ReNcell CX (cell line): ENCODE measurements around a stretch of chr3.

DNA sequence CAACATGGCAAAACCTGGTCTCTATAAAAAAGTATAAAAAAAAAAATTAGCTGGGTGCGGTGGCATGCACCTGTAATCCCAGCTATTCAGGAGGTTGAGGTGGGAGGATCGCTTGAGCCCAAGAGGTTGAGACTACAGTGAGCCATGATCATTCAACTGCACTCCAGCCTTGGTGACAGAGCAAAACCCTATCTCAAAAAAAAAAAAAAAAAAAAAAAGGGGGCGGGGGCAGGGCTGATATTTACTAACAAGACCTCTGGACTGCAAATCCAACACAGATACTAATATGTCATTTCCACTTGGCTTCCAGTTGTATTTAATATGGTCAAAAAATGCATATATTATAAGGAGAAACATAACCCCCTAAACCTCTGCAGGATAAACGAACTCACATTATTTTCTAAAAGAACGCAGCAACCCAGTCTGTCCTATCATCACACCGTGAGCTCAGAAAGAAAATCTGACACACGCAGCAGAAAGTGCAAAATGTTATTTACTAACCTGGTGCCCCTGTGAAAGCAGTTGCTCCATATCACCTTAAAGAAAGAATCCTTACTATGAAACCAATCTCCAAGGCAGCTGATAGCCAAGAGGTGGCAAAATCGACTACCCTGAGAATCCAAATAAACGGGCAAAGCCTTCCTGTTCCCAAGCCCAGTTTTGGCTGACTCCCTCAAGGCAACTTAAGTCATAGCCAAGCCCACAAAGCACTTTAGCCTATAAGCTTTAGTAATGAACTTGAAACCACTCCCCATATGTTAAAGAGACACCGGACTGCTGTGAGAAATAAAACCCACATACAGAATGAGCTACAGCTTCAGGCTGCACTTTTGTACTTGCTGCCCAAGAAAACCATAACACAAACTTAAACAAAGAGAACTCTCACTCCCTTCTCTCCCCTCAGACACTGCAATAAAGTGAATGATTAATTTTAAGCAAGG, 39.3 kb downstream of the PLD1 start:
- PRO-cap = unidirectional peak, minus-strand start at position 657 of the sequence

- PRO-cap = no peak
These were observed 79.7 kb upstream of the FNDC3B start for GRCh38 chr3:171959423-171960310.

- PRO-cap = no peak
These were observed 78.4 kb upstream of the FNDC3B start for GRCh38 chr3:171960860-171961405.

DNA sequence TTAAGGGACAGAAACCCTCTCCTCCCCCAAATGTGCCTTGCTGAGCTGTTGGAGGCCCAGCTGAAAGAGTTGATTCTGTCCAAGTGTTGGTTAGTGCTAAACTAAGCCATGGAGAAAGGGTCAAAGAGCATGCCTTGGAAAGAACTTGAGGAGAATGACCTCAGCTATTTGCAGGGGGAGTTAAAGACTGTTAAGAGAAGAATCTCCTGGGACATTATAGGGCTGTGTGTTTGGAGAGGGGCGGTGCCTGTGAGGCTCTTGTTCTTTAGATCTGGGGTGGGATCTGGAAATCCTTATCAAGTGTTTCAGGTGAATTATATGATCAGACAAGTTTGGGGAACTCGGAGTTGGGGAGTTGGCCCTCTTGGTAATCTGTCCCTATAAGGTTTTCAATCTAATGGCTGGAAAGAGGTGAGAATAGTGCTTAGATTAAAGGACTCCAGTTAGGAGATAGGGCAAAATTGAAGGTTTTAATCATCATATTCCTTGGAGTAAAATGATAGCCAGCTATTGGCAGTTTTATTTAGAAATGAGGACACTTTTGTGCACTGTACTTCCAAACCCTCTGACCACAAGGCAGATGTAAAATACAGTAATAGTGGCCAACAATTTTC, 13.1 kb downstream of the FNDC3B start:
- PRO-cap = no peak

DNA sequence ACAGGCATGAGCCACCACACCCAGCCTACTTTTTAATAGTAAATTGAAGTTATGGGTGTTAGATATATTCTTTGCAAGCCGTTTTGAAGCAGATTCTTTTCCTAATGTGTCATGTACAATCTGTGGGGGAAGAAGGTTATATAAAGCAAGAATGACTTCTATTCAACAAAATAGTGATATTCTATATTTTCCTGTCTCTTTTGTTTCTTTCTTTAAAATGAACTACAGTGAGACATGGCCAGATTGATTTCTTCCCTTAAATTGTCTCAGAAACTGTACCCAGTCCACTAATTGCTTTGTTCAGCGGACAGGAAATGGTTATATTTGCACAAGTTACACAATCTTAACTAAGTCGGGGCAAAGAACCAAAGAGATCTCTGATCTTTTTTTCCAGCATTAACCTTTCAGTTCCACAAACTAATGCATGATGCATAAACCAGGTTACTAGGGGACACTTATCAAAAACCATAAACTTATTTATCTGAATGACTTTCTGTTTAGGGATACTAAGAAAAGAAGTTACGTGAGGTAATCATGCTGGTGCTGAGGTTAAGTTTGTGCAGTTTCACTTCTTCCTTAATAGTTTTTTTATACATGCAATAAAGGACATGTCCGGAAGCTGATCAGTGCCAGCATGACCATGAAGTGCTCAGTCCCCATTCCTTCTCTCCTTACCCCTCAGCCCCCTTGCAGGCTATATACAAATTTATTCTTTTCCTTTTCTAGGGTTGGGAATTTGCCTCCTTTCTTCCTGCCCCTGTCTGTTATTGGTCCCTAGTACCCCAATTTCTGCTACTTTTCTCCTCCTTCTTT, 22.3 kb downstream of the FNDC3B start:
- PRO-cap = no peak

GRCh38 chr3:172079182-172079592, 39.8 kb downstream of the FNDC3B start:
- PRO-cap = no peak

GRCh38 chr3:172079593-172079835, 40.1 kb downstream of the FNDC3B start:
- PRO-cap = no peak

DNA sequence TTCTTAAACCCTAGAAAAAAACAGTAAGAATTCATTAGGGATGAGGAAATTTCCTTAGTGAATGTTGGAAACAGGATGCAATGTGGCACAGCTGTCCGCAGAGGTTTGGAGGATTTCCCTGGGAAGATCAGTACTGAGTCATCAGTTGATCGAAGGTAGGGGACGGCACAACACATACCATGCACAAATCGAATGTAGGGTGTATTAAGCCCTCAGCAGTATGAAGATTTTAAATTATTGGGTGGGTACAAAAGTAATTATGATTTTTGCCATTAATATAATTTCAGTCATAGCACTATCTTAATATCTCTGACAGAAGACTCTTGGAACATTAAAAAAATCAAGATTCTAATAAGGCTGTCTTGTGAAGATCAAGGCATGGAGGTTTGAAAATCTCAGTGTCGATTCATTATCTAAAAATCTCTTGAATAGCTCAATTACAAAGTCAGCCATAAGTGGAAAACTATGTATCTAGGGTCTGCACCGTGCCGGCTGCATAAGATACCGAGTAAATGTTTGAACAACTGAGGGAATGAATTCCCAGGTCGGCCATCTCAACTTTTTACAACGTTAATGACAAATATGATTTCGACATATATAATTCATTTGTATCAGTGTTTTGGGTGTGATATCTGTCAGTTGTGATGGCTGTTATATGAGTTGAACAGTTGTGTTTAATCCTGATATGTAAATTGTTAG, 50.1 kb downstream of the FNDC3B start:
- PRO-cap = no peak

- PRO-cap = no peak
These were observed 57.6 kb downstream of the FNDC3B start for GRCh38 chr3:172096869-172097455.

GRCh38 chr3:172107305-172107752, 68.0 kb downstream of the FNDC3B start:
- PRO-cap = no peak

GRCh38 chr3:172115028-172115476, 75.7 kb downstream of the FNDC3B start:
- PRO-cap = no peak

- PRO-cap = no peak
These were observed 104.7 kb downstream of the FNDC3B start for GRCh38 chr3:172143998-172144459.

DNA sequence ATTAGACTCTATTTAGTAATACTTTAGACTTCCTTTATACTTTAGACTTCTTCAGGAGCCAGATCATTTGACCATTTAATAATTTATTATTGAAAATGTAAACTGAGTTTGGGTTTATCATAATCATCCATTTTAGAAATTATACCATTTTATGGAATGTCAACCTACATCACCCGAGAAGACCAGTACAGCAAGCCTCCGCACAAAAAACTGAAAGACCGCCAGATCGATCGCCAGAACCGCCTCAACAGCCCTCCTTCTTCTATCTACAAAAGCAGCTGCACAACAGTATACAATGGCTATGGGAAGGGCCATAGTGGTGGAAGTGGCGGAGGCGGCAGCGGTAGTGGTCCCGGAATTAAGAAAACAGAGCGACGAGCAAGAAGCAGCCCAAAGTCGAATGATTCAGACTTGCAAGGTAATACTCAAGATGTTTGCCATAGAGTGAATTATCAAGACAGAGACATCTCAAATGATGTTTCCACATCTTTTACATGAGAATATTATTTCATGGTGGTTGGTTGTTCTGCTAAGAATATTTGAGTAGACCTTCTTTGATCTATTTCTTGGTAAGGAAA, 197.0 kb downstream of the GHSR start:
- PRO-cap = no peak

DNA sequence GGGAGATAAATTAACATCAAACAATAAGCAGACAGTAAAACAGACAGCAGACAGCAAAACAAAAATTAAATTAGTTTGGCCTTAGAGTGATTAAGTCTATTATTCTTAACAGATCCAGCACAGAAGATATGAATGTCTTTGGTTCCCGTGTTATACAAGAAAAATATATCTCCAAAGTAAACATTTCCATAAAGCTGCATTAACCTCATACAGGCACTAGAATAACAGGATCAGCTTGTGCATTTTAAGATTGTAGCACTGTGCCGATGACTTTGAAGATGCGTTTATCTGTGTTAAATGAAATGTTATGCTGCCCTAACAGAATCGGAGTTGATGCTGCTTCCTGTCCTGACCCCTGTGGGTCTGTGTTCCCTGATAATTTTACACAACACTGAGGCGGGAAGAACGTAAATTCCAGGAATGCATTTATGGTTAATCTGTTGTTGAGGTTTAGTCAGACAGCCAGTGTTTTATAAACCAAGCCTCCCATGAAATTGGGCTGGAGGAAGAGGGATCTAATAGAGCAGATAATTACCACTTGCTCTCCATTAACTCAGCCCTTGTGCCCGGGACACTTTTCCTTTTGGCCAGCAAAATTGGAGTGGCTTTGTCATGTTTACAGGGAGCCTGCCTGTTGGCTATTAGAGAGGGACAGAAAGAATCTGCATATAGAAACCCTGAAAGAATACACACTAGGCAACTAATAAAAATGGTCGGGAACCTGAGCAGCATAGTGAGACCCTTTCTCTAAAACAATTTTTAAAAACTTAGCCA, 80.7 kb downstream of the GHSR start:
- PRO-cap = no peak

GRCh38 chr3:172384746-172385459, 63.4 kb downstream of the GHSR start:
- PRO-cap = no peak

DNA sequence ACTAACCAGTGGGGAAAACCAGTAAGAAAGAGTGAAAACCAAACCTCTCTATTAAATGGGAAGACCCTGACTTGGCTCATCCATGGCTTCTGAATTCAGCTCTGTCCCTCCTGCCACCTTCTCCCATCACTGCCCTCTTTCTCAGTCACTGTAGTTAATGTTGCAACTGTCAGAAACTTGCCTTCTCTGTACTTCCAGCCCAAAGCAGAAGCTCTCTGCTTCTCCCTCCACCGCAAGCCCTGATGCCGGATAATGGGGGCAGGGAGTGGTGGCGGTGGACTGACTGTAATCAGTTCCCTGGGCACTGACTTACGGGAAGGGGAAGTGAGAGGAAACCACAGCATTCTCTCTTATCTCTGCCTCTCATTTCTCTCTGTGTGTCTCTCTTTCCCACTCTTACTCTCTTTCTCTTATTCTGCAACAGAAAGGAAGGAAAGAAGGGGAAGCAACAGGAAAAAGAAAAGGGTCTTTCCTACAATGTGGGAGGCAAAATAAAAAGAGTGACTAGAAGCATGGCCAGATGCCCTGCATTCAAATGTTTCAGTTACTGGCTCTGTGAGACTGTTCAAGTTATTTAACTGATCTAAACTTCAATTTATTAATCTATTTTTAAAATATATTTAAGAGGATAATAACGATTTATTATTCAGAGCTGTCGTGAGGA, 10.8 kb downstream of the TNFSF10 start:
- PRO-cap = no peak

- PRO-cap = no peak
These were observed 63.2 kb upstream of the TNFSF10 start for GRCh38 chr3:172586366-172586904.

DNA sequence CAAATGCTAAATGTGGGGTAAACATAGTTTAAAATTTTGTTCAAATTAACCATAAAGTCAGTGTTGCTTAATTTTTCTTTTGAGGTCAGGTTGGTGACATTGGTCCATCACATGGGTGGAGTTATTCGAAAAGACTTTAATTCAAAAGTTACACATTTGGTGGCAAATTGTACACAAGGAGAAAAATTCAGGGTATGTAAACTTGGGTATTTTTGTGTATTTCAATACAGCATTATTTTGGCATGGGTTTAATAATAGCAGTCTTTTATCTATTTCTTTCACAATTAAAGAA, 9.5 kb downstream of the ECT2 start:
- PRO-cap = no peak

- PRO-cap = no peak
These were observed 225.4 kb downstream of the NLGN1 start for GRCh38 chr3:173622961-173623363.

- PRO-cap = no peak
These were observed 573.5 kb downstream of the NLGN1 start for GRCh38 chr3:173970805-173971682.